Left lung (tissue), 1 donor: ENCODE measurements around the genes HEYL and RIMS3.

DNA sequence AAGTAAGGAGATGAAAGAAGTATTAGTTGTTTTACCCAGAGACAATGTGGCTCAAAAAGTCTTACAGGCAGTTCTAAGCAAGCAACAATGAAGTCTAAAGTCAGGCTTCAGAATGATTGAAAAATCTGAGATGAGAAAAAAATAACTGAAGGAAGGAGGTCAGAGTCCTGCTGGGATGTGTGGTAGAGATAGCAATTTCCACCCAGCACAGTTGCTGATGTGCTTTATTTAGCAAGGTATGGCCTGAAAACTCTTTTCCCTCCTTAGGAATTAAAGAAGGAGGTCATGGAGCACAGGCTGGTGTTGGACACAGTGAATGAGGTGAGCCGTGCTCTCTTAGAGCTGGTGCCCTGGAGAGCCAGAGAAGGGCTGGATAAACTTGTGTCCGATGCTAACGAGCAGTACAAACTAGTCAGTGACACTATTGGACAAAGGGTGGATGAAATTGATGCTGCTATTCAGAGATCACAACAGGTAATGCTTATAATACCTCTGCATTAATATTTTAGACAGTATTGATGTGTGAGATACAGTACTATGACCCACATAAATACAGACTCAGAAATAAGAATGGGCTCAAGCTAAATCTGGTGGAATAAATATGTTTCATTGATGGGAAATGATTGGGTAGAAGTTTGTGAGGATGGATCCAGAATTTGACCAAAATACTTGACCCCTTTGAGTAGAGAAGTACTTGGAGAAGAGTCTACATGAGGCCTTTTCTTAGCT, 60.8 kb upstream of the BMP8A start:
- PRO-cap: unidirectional peak, plus-strand start at position 276 of the sequence

DNA sequence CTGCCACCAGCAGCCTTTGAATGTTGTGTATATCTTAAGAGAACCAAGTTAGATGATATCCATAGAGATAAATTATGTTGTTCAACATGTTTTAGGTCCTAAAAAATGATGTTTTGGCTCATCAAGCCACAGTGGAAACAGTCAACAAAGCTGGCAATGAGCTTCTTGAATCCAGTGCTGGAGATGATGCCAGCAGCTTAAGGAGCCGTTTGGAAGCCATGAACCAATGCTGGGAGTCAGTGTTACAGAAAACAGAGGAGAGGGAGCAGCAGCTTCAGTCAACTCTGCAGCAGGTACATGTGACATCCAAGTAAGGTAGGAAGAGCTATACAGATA, 48.8 kb upstream of the BMP8A start:
- PRO-cap: no peak

DNA sequence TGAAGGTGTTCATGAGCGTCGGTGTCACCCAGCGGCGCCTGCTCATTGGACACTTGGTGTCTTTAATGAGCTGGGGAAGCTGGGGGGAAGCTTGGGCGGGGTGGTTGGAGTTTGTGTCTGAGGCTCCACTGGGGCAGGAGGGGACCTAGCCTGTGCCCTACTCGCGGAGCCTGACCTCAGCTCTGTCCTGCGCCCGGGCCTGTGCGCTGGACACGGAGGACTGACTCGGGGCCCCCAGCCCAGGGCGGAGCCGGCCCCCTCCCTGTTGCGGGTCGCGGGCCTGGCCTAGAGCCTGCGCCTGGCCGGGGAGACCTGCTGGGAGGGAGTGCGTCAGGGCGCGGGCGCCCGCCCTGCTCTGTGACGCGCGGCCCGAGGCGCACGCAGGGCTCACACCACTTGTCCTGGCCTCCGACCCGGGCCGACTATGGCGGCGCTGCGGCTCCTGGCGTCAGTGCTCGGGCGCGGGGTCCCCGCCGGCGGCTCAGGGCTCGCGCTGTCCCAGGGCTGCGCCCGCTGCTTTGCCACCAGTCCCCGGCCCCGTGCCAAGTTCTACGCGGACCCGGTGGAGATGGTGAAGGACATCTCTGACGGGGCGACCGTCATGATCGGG, 23.2 kb downstream of the BMP8A start:
- PRO-cap: no peak

- PRO-cap: bidirectional peak, plus-strand start at chr1:39639845, minus-strand start at chr1:39639613; bidirectional peak, plus-strand start at chr1:39640252, minus-strand start at chr1:39640055
These were observed at the start of gene HEYL for GRCh38 chr1:39639485-39640457. Gene HEYL, minus strand, starts transcription at chr1:39639643.

GRCh38 chr1:39818188-39818997, 29.7 kb upstream of the BMP8B start:
- PRO-cap: no peak

GRCh38 chr1:39877356-39878033, 5.8 kb downstream of the TRIT1 start:
- PRO-cap: no peak

DNA sequence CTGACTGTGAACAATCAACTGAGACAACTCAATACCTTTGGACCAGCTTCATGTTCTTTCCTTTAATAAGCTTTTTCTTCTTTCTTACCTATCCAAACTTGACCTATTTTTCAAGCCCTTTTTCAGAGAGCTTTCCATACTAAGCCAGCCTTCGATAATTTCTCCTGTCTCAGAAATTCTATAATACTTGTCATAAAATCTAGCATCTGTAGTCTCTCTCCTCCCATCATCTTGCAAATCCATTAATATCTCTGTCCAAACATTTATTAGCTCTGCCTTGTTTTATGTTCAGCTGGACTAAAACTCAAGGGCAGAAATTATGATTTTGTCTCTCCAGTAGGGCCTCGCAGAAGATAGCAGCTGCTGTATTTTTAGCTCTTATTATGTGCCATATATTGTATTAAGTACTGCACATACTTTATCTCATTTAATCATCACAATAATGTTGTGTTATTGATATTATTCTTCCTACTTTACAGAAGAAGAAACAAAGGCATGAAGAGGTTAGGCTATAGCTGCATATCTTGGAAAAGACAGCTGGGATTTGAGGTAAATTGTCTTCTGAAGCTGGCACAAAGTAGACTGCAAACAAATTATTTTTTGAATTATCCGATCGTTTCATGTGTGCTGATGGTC, 1.6 kb downstream of the TRIT1 start:
- PRO-cap: no peak

DNA sequence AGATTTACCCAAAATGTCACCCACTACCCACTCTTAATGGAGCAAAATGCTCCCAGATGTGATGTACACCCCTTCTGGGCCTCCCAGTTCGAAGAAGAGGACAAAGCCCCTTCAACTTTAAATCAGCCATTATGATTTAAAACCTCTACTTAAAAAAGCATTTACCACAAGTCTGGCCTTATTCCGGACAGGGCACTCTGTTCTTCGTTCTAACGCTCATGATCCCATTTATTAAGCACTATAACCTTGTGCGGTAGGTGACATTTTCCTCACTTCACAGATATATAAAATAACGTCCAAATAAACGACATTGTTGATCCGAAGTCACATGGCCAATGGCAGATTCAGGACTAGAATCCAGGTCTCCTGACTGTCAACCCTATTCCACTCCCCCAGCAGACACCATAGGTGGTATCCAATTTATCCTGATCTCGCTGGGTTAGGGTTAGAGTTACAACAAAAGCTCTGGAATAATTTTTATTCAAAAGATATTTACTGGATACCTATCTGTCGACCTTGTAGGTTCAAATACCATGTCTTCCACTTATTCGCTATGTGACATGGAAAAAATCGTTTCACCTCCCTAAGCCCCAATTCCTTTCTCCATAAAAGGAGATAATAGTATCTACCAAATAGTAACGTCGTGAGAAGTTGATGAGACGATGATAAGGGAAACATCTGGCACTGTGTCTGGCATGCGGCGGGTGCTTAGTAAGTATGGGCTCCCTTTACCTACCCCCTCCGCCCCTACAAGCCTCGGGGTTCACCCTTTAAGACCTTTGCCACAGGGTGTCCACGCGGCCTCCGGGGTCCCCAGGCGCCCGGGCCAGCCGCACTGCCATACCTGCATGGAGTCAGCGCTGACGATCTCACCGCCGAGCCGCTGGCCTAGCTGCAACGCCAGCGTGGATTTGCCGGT, 571 bp downstream of the TRIT1 start:
- PRO-cap: unidirectional peak, plus-strand start at position 644 of the sequence

GRCh38 chr1:39922041-39922904, 20.6 kb upstream of the MYCL start:
- PRO-cap: no peak

- PRO-cap: no peak
These were observed 27.0 kb downstream of the MFSD2A start for GRCh38 chr1:39981887-39982345.

DNA sequence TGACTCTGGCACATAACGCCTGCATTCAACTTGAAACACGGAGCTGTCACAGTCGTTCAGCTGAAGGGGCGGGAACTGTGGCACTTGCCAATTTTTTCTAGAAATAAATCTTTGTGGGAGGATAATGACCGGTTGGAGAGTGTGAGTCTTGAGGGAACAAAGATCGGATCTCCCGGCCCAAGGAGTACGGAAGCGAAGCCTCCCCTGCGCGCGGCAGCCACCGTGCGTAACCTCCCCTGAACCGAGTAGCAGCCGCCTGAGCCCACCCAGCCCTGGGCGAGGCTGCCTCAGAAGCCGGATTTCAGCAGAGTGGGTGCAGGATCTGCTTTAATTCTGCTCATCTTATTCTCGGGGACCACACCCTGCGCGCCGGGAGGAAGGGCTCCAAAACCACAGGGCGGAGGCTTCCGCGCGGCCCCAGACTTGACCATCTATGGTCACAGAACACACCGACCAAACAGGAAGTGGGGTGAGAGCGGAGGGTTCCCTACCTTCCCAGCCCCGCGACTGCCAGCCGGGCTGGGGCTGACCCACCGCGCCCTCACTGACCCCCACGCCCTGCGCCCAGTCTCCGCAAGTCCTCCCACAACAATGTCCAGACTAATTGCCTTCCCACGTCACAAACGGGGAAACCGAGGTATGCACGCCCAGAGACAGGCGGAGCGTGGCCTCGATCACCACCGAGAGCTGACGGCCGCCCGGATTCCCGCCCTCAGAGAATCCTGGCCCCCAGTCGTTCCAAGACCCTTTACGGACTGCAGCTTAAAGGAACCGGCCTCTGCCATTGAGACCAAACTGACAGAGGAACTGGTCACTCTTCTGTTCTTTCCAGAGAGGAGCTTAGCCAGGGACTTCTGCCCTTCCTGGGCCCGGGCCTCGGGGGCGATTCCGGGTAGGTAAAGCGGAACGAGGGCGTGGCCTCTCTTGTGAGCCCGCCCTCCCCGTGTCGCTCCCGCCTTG, 673 bp upstream of the CAP1 start:
- PRO-cap: bidirectional peak, plus-strand start at position 456 of the sequence, minus-strand start at position 311 of the sequence; bidirectional peak, plus-strand start outside the sequence, minus-strand start at position 890 of the sequence

GRCh38 chr1:40143845-40144247, 17.3 kb upstream of the RLF start:
- PRO-cap: no peak

DNA sequence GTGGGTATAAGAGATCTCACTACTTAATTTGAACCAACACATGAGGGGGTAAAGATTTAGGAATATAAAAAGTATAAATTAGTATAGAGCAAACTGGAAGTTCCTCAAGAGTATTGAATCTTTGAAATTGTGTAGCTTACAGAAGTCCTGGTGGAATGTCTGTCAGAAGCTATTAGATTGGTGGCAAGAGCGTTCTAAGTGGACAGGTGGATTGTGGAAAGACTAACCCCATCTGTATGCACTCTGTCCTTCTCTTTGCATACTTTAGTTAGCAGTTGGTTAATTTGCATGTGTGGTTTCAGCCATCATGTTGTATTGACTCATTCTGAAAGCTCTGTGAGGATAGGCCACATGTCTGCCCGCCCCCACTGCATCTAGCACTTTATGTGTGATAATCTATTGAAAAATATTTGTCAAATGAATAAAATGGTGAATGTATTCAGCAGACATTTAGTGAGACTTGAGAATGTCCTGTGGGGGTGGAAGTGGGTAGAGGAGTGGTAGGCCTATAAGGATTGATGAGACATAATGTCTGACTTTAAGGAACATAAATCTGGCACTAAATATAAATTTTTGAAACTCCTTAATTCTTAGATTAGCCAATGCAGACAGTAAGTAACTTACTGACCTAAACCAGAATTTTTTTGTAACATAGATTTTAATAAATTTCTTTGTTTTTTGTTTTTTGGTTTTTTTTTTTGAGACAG, 25.3 kb downstream of the RLF start:
- PRO-cap: no peak

- PRO-cap: unidirectional peak, minus-strand start at chr1:40339217
These were observed 22.0 kb upstream of the COL9A2 start for GRCh38 chr1:40339093-40339435.

DNA sequence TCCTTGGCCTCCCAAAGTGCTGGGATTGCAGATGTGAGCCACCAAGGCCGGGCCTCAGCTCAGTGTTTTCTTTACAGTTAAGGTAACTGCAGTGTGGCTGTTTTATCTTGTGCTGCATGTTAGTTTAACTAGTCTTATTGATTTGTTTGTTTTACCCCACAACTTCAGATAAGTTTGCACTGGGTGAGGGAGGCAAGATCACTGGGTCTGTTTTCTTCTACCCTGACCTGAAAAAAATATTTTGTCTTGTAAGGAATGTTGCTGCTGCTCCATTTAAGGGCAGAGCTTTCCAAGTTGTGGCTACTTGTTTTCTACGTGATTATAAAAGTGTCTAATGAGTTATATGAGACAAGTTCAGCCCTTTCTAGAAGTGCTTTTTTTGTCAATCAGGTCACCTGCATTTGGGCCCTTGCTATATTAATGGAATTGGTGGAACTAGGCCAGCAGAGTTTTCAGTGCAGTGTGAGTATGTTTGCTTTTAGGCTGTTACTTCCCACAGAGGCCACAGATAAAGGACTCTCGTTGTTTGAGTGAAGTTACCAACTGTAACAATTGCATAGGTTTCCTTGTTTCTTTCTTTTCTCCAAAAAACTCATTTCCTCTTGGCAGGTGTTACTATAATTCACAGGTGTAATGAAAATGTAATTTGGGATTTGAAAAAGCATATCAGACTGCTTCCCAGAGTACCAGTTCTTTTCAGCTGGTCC, 10.8 kb downstream of the SMAP2 start:
- PRO-cap: no peak

DNA sequence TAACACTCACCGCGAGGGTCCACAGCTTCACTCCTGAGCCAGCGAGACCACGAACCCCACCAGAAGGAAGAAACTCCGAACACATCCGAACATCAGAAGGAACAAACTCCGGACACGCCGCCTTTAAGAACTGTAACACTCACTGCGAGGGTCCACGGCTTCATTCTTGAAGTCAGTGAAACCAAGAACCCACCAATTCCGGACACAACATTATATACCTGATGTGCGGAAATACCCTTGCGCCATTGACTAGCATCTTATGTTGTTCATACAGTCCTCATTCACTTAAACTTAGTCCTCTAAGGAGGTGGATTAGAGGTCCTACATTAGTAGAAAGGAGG, 15.4 kb downstream of the SMAP2 start:
- PRO-cap: no peak

DNA sequence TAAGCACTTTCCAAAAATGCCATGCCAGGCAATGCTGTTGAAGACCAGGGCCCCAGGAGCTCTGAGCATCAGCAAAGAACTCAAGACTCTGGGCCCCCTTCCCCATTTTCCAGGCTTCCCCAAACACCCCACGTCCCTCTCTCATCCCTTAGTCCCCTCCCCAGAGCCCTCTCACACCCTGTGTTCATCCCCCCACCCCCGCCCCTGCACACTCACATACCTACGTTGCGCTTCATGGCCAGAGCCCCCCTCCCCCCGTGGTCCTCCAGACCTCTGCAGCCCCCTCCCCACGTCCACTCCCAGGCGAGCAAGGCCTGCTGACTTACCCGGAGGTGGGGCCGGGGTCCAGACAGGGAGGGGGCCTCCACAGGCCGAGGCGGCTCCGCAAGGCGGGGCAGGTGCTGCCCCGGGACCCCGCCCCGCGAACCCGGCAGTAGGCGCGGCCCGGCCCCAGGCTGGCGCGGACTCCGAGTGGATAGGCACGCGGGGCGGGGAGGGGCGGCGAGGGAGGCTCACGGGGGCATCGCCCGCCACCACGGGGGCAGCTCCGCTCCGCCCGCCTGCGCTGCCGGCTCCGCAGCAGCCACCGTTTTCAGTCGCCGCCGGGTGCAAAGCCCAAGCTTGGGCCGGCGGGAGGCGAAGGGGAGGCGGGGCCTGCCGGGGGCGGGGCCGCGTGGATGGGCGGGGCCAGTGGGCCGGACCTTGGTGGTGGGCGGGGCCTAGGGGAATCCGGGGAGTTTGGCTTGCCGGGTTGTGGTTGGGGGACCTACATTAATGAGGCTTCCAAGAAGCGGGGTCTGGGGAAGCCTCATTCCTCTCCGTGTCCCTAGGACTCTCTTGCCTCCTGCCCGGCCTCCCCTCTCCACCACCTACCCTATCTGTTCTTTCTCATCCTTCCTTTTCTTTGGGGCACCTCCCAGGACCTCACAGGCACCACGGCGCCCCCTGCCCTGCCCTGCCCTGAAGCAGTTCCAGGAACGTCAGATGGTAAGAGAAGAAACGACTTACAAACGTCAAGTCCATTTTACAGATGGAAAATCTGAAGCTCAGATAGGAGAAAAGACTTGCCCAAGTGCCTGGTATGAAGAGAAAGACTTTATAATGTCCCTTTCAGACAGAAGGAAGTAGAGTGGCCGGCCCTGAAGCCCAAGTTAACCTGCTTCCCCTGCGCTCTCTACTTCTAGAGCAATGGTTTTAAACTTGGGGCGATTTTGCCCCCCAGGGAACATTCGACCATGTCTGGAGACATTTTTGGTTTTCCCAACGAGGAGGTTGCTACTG, at the start of gene RIMS3:
RIMS3 (minus strand) TSS at position 615 of the 1,281 bp plus-strand sequence.
- PRO-cap: bidirectional peak, plus-strand start at position 727 of the sequence, minus-strand start at position 594 of the sequence

GRCh38 chr1:40735952-40736483, 44.5 kb downstream of the NFYC start:
- PRO-cap: no peak

GRCh38 chr1:40802168-40802809, 18.7 kb downstream of the KCNQ4 start:
- PRO-cap: bidirectional peak, plus-strand start at chr1:40802606, minus-strand start at chr1:40802365

DNA sequence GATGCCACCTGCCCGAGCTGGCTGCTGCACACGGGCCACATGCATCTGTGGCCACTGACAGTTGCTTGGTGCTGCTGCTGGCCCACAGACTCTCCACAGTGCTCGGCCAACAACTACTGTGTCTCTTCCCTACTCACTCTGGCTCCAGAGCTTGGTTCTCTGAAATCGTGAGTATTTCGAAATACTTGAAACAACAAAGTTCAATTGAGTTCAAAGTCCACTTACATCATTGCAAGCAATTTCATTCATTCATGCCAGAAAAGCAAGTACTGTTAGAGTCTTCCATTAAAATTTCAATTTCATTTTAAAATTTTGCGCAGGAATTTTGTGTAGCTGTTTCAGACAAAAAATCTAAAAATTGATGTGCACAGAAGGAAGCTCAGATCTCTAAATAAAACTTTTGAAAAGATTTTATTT, 39.7 kb upstream of the CTPS1 start:
- PRO-cap: no peak